Bronchus (tissue), 1 donor: ENCODE measurements around the genes INSYN2A and PTPRE.

- PRO-cap, result bidirectional peak, plus-strand start at chr10:125123917, minus-strand start at chr10:125123696
These were observed 96.0 kb upstream of the CTBP2 start for GRCh38 chr10:125123512-125124600.

DNA sequence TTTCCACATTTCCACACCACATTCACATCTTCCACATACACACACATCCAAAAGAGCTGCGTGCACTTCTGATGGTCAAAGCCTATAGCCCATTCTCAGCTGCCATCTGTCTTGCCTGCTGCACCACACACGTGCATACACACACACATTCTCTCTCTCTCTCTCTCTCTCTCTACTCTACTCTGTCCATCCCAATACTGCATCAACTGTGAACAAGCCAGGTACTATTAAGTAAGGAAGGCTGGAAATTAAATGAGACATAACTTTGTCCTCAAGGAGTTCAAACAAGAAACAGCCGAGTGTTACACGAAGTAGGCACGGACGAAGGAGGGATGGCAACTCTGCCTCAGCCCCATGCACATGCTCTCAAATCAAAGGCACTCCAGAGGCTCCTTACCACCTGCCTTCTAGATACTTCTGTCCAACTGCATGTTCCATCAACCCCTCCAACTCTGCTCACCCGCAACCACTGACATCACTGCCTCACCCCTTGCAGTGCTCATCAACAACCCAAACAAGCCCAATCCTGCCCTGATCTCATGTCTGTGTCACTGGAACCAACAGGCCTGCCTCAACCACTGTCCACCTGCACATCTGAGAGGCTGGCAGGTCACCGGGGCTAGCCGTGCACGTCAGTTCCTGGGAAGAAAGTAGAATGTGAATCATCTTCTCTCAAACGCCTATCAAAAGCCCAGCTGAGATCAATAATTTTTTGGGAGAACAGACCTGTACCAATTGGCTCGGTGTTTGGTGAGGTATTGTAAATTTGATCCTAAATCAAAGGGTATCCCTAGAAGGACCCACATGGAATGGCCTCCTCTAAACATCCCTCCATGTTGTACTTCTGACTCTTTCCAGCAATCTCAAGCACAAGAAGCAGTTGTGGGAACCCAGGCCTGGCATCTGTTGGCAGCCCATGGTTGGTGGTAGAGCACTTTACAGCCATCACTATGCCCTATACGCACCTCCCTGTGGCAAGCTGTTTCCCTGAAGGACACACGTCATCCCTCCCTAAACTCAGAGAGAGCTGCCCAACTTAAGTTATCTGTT, 99.2 kb upstream of the CTBP2 start:
- PRO-cap, result no peak

- PRO-cap, result no peak
These were observed 101.6 kb upstream of the CTBP2 start for GRCh38 chr10:125129256-125130106.

DNA sequence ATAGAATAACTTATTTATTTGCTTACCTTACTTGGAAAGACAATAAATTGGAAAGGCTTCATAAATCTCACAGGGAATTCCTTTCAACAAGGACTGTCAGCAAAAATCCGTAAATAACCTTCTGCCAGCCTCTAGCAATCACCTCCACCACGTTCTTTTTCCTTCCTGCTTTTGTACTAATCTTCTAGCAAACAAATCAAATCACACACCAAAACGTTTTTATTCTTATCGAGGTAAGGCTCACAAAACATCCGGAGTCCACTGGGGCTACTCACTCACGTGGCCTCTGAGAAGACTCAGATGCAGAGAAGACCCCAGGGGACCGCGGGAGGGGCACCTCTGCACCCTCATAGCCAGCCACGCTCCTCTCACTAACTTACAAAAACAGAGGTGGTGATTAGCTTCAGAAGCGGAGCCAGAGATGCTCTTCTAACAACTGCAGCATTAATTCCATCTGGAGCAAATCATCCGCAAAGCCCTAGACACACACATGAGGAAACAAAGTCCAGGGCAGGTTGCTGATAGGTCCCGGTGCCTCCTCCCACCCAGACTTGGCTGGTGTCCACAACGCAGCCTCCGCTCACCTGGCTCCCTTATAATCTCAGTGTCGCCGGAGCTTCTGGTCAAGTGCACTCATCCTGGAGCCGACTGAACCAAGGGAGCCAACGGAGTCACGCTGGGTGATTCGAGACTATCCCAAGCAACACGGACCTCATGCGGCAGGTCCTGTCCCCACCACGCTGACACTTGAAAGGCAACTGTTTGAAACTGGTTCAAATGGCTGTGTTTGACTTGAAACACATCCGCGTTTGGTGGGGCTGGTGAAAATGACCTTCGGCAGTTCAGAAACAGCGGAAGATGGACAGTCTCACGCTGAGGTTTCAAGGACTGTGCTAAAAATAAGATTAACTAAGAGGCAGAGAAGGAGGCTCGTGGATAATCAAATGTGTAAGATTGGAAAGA, 110.0 kb upstream of the CTBP2 start:
- PRO-cap, result unidirectional peak, plus-strand start at position 604 of the sequence

- PRO-cap, result bidirectional peak, plus-strand start at chr10:125160050, minus-strand start at chr10:125159950
These were observed 131.7 kb upstream of the CTBP2 start for GRCh38 chr10:125159554-125160076.

- PRO-cap, result bidirectional peak, plus-strand start at chr10:125162250, minus-strand start at chr10:125162006
These were observed 134.1 kb upstream of the CTBP2 start for GRCh38 chr10:125162047-125162387.

DNA sequence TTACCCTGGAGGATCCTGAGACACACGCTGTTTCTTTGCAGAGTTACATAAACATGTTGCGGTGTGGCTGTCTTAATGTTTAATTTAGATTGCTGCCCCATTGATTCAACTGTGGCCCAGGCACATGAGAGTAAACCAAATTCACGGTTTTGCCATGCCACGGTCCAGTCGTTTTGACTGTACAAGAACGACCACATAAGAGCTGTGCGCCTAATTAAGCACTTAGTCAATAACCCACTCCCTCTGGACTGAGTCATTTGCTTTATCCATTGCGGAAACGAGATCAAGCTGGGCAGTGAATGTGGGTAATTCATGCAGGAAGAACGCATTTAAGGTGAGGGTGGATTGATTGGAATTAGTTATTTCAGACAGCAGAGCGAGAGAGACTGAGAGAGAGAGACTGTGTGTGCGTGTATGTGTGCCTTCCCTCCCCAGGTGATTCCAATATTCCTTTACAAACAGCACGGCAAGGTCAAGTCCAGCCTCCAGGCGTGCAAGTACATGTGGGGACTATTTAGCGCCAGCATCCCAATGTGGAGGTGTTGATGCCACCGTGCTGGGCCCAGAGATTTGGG, 8.3 kb upstream of the TEX36 start:
- PRO-cap, result bidirectional peak, plus-strand start at position 374 of the sequence, minus-strand start at position 285 of the sequence

DNA sequence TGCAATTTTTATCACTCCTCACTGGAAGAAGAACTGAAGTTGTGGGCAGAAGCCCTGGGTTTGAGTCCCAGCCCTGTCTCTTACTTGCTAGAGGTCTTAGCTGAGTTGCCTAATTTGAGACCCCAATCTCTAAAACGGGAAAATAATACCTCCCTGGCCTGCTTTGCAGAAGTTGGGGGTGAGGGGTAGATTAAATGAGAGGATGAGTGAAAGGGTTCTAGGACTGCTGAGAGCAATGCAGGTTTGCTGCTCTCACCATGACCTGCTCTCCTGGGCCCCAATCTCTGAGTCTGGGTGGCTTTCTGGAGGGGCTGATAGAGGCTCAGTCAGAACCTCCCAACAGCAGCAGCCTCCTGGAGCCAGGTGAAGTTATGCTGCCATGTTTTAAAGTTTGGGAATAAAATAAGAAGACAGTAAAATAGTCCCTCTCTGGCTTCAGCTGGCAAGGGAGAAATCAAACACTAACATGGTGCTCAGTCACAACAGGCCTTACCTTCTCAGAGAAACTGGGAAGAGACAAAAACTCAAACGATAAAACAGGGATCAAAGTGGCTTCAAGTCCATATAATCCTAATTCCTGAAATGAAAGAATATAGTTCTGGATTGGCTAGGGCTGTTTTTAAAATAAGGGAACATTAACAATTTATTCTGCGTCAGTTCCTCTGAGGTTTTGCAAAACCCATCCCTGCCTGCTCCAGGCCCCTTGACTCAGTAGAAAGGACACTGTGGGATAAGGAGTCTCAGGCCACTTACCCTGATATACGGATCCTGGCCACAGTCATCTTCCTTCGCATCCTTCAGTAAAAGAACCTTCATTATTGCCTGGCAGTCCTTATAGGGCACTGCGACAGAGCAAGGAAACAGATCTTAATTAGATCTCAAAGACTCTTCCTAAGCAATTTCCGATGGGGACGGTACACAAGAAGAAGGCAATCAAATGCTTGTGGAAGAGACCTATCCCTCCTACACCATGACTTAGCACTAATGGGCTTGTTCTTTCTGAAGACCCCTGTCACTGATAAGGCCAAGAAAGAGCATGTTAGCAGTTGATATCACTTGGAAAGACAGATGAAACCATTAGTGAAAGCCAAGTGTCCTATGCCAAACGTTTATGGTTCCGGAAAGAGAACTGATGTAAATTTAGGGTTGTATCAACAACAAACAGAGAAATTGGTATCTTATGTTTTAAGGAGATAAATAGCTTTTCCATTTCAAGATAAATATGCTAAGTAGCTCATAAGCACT, 7.0 kb downstream of the UROS start:
- PRO-cap, result no peak

- PRO-cap, result no peak
These were observed 13.2 kb downstream of the BCCIP start for GRCh38 chr10:125836323-125837147.

DNA sequence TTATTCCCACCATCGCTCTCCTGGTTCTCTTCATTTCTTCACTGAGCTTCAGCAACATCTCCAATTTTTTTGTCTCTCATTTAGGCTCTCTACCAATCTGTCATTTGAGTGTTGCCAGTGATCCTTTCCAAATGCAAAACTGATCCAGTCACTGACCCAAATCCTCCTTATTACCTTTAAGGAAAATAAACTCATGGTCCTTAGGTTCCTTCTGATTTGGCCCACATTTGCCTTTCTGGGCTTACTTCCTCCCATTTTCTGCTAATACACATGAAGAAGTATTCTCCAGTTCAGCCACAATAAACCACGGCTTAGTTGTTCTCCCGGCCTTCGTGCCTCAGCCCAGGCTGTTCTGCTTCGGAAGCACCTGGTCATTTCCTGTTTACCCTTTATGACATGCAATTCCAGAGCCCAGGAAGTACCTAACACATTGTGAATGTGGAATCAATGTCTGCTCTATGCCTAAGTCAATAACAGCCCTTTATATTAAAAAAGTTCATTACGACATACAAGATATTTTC, 4.1 kb upstream of the FANK1 start:
- PRO-cap, result no peak

GRCh38 chr10:126062319-126063121, 166.2 kb downstream of the FANK1 start:
- PRO-cap, result no peak

DNA sequence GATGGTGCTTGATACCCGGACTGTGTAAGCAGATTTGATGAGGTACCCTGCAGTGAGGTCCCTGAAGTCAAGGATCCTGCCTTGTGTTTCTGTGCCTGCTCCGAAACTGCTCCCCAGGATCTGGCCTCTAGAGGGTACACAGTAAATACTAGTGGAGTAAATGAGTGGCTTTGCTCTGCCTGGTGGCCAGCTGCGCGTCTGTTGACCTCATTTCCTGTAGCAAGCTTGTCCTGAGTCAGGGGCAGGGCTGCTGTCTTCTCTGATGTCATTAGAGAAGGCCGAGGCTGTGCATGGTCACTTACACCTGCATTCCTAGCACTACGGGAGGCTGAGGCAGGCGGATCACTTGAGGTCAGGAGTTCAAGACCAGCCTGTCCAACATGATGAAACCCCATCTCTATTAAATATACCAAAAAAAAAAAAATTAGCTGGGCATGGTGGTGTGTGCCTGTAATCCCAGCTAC, 191.8 kb downstream of the FANK1 start:
- PRO-cap, result no peak

GRCh38 chr10:126247763-126248161, 140.5 kb downstream of the ADAM12 start:
- PRO-cap, result no peak

GRCh38 chr10:126881736-126882591, 23.3 kb upstream of the DOCK1 start:
- PRO-cap, result no peak

DNA sequence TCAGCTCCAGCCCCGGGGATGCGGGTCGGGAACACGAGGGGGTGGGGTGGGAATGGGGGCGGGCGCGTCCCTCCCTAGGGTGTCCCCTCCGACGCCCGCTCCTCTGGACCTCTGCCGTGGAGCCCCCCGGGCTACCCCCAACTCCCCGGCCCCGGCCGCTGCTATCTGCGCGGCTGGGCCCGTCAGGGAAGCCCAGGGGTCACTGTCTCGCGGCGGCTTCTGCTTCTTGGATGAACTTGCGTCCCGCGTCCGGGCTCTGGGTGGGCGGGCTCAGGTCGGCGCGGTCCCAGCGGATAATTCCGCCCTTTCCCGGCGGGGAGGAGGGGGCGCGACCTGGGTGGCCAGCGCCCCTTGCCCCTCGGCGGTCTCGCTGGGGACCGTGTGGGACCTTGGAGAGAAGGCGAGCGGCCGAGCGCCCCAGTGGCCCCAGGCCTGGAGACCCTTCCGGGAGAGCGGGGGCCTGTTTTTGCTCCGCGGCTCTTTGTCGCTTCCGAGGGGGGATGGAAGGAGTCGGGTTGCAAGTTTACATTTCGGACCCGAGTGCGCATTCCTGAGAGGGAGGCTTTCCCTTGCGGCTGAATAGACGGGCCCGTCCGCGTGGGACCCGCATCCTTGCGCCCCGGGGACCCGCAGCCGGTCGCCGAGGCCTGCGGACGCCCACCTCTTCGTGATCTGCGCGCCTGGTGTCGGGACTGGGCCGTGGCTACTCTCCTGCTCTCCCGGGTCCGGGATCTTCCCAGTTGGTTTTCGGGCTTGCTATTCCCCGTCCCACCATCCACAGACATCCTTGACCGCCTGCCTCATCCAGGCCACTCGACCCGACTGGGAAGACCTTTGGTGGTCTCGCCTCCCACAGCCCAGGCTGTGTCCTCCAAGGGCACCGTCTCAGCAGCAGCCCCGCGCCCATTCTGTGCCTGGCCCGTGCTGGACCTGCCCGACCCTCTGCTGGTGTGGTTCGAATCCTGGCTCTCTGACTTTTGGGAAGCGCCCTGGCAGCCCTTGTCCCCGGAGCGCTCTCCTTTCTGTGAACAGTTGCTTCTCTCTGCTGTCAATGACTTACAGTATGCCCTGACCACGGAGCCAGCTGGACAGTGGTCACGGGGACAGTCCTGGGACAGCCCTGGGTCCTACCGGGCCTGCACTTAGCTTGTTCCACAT, 903 bp downstream of the DOCK1 start:
- PRO-cap, result bidirectional peak, plus-strand start at position 553 of the sequence, minus-strand start at position 483 of the sequence

GRCh38 chr10:126944090-126944727, 39.0 kb downstream of the DOCK1 start:
- PRO-cap, result no peak

- PRO-cap, result unidirectional peak, plus-strand start at chr10:127012896; unidirectional peak, plus-strand start at chr10:127012989
These were observed 107.4 kb downstream of the DOCK1 start for GRCh38 chr10:127012472-127013100.

- PRO-cap, result bidirectional peak, plus-strand start at chr10:127196499, minus-strand start at chr10:127196393
These were observed at the start of gene INSYN2A for GRCh38 chr10:127195772-127196632. INSYN2A (minus strand) TSS chr10:127196591.

GRCh38 chr10:127906353-127907452, at the start of gene PTPRE:
PTPRE (plus strand) TSS chr10:127907103.
- PRO-cap, result bidirectional peak, plus-strand start at chr10:127907061, minus-strand start at chr10:127906690; unidirectional peak, plus-strand start at chr10:127907377

DNA sequence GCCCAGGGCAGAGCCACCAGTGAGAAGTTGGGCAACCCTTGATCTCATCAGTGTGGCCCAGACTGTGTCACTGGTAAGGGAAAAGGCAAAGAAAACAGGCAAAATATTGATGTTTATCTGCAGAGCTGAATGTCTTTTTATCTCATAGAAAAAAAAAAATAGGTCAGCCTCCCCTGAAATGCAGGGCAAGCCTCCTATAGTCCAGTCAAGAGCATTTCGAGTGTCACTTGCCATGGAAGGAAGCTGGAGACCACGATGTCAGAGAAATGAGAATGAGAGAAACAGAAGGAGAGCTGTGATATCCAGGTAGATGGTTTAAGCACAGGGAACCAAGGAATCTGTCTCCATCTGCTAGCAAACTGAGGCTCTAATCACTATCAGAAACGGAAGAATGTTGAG, 35.0 kb downstream of the PTPRE start:
- PRO-cap, result no peak